ENCODE results near the genes GBP7 and LRRC8B.

- PRO-cap, result no peak
- RAMPAGE, long total RNA, 2 experiments, result no peak in any of the 2 experiments
Observed at GRCh38 chr1:87104847-87106091, 190.8 kb downstream of the HS2ST1 start.

DNA sequence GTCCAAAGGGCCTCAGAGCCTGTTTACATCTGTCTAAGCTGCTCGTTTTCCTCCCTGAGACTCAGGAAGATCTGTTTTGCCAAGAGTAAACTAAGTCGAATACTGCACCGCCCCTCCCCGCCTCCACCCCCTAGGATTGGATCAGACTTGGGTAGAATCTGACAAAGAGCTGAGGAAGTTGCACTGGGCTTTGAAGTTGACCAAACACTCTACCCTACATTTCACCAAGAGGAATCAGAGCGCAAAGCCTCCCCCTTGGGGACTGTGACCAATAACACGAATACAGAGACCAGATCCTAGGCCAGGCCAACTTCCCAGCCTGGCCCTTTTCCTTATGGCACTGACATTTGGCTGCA, 206.9 kb upstream of the LMO4 start:
- PRO-cap, result no peak
- RAMPAGE, long total RNA, 2 experiments, result no peak in any of the 2 experiments

GRCh38 chr1:87133946-87134468, 194.7 kb upstream of the LMO4 start:
- PRO-cap, result no peak
- RAMPAGE, long total RNA, 2 experiments, result no peak in any of the 2 experiments

GRCh38 chr1:87328419-87328600, 370 bp upstream of the LMO4 start:
- PRO-cap, result bidirectional peak, plus-strand start at chr1:87328490, minus-strand start at chr1:87328295
- RAMPAGE, long total RNA, 2 experiments, result no peak in any of the 2 experiments

- PRO-cap, result no peak
- RAMPAGE, long total RNA, 2 experiments, result no peak in any of the 2 experiments
Observed at GRCh38 chr1:87329576-87329793, 805 bp downstream of the LMO4 start.

DNA sequence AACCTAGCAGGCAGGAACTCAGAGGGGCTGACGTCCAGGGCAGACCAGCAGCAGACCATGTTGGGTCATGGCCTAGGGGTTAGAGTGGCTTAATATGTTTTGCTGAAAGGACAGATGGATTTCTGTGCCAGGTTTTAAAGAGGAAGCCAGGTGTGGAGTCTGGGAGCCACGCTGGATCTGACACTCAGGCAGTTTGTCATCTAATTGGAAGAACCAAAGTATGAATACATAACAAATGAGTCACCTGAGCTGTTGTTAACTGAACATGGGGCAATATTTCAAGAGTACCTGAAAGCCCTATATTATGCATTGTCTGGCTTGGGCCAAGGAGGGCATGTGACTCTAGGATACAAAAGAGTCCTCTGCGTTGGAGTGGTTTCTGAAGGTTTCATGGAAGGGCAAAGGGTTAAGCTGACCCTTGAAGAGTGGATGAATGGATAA, 70.6 kb downstream of the LMO4 start:
- PRO-cap, result no peak
- RAMPAGE, long total RNA, 2 experiments, result no peak in any of the 2 experiments

- PRO-cap, result no peak
- RAMPAGE, long total RNA, 2 experiments, result no peak in any of the 2 experiments
Observed at GRCh38 chr1:88311901-88312481, 372.1 kb upstream of the PKN2 start.

- PRO-cap, result no peak
- RAMPAGE, long total RNA, 2 experiments, result start-site peak on the plus strand in 1 of 2 experiments, at chr1:88710423-88710925 at its widest, 7 reads per replicate
Observed at GRCh38 chr1:88710304-88711175, 26.5 kb downstream of the PKN2 start.

DNA sequence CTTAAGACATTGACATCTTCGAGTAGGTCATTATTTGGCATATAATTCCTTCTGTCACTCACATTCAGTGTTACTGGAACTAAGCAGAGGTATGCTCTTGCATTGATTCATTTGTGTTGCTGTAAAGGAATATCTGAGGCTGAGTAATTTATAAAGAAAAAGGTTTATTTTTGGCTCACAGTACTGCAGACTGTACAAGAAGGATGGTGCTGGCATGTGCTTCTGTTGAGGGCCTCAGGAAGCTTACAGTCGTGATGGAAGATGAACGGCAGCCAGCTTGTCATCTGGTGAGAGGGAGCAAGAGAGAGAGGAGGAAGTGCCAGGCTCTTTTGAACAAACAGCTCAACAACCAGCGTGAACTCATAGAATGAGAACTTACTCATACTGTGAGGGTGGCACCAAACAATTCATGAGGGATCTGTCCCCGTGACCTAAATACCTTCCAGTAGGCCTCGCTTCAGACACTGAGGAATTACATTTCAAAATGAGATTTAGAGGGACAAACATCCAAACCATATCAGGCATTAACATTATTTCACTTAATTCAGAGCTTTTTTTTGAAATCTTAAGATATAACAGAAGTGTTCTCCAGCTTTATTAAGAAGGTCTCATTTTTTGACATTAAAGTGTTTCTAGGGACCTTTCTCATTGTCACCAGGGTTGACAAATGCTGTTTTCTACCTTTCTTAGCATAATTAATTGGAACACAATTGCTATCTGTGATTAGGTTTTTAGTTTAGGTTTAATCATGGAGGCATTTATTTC, 84.8 kb downstream of the PKN2 start:
- PRO-cap, result no peak
- RAMPAGE, long total RNA, 2 experiments, result no peak in any of the 2 experiments

GRCh38 chr1:88909812-88910218, 18.4 kb upstream of the GTF2B start:
- PRO-cap, result no peak
- RAMPAGE, long total RNA, 2 experiments, result no peak in any of the 2 experiments

DNA sequence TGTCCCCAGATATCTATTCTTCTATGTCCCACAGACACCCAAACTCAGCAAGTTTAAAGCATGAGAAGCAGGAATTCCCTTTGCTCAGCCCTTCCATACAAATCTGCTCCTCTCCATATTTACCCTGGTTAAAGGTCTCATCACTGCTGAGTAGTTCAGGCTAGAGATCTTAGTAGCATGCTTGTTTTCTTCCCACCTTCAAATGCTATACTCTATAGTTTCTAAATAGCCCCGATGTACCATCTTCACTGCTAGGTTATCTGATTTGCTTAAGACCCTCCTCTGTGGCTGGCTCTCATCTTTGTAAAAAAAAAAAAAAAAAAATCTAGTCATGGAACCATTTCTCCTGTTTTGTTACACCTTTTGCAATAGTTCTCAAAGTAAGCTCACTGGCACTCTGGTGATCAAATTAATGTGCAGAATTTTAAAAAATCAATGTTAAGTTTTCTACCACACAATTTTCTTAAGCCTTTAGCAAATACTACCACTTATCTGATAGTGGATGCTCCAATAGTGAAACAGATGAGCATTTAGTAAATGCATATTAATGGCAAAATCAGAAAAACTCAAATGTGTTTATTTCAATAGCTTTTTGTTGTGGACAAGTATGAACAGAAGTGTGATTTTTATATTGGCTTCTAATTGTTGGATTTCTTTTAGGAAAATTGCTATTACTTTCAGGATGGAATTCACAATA, 34.2 kb downstream of the KYAT3 start:
- PRO-cap, result no peak
- RAMPAGE, long total RNA, 2 experiments, result start-site peak on the minus strand in 1 of 2 experiments, centred at position 622 of the sequence, 11 reads per replicate

DNA sequence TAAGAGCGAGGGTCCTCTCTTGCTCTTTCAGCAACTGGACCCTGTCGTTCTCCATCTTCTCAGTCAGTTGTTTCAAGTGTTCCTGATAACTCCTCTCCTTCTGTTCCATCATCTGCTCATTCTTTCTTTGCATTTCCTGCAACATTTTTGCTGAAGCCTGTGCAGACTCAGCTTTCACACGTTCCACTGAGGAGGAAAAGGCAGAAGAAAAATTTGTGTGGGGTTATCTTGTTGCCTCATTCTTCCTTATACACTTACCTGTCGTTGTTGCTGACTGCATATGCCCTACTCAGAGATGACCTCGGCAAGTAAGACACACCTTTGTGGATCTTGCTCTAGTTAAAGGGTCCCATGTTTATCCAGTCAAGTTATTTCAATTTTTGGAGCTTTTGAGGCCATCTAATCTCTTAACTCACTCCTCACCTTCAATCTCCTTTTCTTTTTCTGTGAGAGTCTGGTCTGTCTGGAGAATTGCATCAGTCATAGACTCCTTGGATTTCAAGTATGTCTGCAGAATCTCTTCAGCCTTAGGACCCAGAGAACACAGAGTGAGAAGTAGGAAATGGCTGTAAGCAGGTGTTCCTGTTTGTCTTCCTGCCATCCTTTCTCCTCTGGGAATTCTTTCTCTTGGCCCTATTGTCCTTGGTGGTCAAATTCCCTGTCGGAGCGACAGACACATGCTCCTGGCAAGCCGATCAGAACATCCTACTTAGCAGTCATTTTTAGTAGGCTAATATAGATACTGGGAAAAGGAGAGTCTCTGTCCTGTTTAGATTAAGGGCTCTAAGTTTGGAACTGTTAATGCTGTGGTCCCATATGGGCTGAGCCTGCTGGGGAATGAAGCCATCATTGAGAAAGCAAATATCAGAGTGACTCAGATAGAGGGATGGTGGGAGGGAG, 10.1 kb downstream of the GBP1 start:
- PRO-cap, result no peak
- RAMPAGE, long total RNA, 2 experiments, result start-site peak on the minus strand in 1 of 2 experiments, centred at position 507 of the sequence, 5 reads per replicate

- PRO-cap, result no peak
- RAMPAGE, long total RNA, 2 experiments, result no peak in any of the 2 experiments
Observed at GRCh38 chr1:89062676-89063218, 2.3 kb downstream of the GBP1 start.

DNA sequence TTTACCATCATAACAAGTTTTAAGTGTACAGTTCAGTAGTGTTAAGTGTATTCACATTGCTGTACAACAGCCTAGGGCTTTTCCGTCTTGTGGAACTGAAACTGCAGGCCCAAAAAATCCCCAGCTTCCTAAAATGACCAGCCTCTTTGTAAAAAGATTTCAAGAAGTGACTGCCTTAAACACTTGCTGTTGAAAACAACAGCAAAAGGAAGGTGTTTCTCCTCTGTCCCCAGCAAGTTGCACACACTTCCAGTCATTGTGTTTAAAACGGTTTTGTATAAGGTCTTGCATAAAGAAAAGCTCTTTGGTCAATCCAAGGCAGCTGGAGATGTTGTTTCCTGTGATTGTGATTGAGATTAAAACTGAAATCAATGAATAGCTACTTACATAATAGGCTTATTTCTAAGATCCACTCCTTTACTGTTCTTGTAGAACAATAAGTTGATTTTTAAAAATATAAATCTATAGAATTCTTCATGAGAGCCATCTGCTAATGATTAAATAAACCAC, 16.1 kb upstream of the GBP1 start:
- PRO-cap, result no peak
- RAMPAGE, long total RNA, 2 experiments, result no peak in any of the 2 experiments

GRCh38 chr1:89125404-89125874, 475 bp downstream of the GBP2 start:
- PRO-cap, result no peak
- RAMPAGE, long total RNA, 2 experiments, result no peak in any of the 2 experiments

GRCh38 chr1:89175679-89176478, at the start of gene GBP7:
GBP7 (minus strand) TSS chr1:89176003.
- PRO-cap, result no peak
- RAMPAGE, long total RNA, 2 experiments, result no peak in any of the 2 experiments

- PRO-cap, result no peak
- RAMPAGE, long total RNA, 2 experiments, result no peak in any of the 2 experiments
Observed at GRCh38 chr1:89518193-89518439, 6.5 kb upstream of the LRRC8B start.

DNA sequence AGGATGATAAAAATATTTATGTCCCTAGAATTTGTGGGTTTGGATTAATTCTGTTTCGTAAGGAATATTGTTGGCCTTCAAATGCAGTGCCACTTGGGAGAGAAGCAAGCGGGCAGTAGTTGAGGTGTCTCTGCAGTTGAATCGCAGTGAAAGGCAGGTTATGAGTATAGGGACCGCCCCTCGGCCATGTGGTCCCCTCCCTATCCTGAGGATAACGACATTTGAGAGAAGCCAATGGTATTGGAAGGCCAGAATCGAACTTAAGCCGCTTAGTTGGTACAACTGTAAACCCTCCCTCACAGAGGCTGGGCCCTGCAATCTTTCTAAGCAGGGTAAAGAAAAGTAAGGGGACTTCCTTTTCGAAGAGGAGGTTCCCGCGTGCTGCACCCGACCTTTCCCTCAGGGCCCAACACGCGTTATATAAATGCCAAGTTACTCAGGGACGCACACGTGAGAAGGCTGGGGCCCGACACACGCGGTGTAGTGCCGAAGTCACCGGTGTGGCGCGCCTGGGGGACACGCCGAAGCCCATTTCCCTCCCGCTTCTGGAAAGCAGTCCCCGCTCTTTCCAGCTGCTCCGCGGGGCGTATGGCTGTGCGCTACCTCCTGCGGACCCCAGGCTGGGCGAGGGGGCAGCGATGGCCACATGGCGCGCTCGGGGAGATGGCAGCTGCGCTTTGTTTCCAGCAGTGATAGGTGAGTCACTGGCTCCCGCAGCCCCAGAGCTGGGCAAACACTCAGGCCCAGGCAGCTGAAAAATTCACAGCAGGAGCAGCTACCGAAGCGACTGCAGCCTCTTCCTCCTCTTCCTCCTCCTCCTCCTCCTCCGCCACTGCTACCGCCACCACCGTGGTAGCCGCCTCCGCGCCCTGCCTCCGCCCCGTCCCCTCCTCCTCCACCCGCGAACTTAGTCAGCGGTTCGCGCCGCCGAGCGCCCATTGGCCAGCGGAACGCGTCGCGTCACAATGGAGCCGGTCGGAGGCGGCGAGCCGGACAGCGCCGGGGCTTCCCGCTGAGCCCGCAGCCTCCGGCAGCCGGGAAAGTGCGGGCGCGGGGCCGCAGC, at the start of gene LRRC8B:
LRRC8B (plus strand) TSS at position 938 of the 1,063 bp plus-strand sequence.
- PRO-cap, result bidirectional peak, plus-strand start at position 451 of the sequence, minus-strand start at position 396 of the sequence; bidirectional peak, plus-strand start at position 763 of the sequence, minus-strand start at position 694 of the sequence; bidirectional peak, plus-strand start at position 965 of the sequence, minus-strand start at position 888 of the sequence
- RAMPAGE, long total RNA, 2 experiments, result no peak in any of the 2 experiments

GRCh38 chr1:89610628-89611307, 22.2 kb upstream of the LRRC8C start:
- PRO-cap, result no peak
- RAMPAGE, long total RNA, 2 experiments, result no peak in any of the 2 experiments

GRCh38 chr1:89670133-89670623, 37.3 kb downstream of the LRRC8C start:
- PRO-cap, result no peak
- RAMPAGE, long total RNA, 2 experiments, result no peak in any of the 2 experiments